Mesenchymal stem cell of adipose (primary cell): ENCODE data around the genes ITM2B and FNDC3A.

DNA sequence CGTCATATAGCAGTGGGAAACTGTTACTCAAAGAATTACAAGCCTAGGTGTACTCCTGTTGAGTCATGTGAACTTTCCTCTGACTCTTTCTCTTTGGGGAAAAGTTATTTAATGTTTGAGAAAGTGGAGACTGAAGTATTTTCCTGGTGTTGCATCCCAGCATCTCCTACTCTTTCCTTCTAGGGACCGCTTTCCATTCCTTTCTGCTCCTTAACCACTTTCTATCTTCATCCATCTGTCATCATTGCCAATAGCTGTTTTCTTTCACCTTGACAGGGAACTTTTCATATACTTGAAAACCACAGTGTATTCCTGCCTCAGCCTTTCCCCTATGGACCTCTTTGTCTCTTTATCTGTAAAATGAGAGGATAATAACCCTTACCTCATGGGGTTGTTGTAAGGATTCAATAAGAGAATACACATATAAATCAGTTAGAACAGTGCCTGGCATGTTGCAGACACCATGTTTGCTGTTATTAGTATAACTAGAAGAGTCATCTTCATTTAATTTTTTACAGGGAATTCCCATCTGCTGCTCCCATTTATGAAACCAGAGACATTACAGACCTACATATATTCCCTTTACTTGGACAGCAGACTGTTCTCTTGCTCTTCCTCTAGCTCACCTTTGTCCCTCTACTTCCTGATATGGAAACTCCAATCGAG, 31.8 kb downstream of the LCP1 start:
- CAGE, long polyA plus RNA: no peak

- CAGE, long polyA plus RNA: no peak
Observed at GRCh38 chr13:46165397-46165959, 16.5 kb downstream of the LCP1 start.

DNA sequence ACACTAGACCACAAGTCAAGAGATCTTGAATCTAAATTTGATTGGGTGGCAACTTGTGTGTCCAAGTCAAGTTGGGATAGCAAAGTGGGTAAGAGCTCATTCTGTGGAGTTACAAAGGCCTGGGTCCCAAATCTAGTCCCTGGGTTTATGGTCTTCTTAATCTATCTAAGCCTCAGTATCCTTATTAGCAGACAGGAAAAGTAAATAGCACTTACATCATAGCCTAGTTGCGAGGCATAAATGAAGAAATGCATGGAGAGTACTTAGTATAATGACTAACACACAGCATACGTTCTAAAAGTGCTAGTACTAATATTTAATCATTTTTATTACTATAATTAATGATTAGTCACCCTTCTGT, 9.4 kb upstream of the LRRC63 start:
- CAGE, long polyA plus RNA: no peak

DNA sequence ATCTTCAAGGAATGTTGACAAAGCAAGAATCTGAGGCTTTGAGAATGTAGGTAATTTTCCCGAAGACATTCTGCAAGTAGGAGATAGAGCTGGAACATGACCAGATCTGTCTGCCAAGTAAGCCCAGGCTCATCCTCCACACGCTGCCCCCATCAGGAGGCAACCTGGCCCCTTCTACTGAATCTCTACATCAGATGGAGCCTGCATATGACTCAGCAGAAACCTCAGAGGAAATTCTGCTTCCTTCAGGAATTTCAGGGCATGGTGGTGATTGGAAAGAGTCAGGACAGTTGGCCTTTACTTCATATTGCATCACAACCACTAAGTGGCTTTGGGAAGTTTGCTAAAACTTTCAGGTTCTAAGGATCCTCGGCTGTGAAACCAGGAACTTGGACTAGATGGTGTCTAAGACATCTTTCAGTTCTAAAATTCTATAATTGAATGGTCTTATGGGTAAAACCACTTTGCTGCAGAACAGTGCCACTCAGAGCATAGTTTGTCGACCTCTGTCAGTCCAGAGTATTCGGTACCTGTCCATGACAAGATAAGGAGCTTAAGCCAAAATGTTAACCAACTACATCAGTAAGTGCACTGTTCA, 85.3 kb downstream of the LRRC63 start:
- CAGE, long polyA plus RNA: no peak

DNA sequence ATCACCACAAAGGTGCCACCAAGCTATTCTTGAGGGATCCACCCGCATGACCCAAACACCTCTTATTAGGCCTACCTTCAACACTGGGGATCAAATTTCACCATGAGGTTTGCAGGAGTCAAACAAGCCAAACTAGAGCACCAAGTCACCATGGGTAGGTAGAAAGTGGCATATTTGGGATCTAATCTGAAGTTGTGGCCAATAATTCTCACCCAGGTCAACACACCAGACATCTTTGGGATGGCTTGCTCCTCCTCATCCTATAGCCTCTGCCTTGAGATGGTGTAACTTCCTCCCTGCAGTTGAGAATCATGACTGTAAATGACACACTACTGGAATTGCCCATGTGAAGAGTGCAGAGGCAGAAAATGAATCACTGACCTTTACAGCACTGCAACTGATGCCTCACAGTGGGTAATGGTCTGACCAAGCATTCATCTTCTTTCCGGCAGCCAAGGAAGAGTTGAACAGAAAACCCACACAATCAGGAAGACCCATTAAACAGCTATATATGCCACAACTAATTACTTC, 46.2 kb downstream of the RUBCNL start:
- CAGE, long polyA plus RNA: no peak

GRCh38 chr13:46404243-46404714, 17.2 kb upstream of the RUBCNL start:
- CAGE, long polyA plus RNA: no peak

GRCh38 chr13:46751601-46752458, 45.1 kb downstream of the ESD start:
- CAGE, long polyA plus RNA: no peak

DNA sequence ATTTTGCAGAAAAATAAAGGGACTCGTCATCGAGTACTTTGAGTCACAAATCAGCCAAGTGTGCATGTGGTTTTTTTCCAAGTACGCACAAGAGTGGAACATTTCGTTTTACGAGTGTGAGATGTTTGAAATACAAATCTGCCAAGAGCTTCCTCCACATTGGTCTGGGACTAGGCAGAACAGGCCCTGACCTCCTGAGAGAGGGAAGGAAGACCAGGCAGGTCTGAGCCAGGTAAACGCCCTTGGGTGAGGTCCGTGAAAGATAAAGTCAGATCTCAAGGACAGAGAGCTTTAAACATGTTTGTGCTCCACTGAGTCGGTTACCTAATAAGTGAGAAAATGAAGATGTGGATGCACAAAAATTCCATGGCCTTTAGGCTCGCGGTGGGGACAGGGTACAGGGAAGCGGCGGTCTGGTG, 530 bp upstream of the ITM2B start:
- CAGE, long polyA plus RNA: no peak

GRCh38 chr13:48232886-48233565, at the start of gene ITM2B:
TSS of gene ITM2B (plus strand) at chr13:48233206.
- CAGE, long polyA plus RNA: no peak

GRCh38 chr13:48258656-48259200, 25.7 kb downstream of the ITM2B start:
- CAGE, long polyA plus RNA: no peak

- CAGE, long polyA plus RNA: no peak
Observed at GRCh38 chr13:48394684-48395346, 18.1 kb downstream of the LPAR6 start.

GRCh38 chr13:48547759-48548138, 14.9 kb upstream of the RCBTB2 start:
- CAGE, long polyA plus RNA: no peak

DNA sequence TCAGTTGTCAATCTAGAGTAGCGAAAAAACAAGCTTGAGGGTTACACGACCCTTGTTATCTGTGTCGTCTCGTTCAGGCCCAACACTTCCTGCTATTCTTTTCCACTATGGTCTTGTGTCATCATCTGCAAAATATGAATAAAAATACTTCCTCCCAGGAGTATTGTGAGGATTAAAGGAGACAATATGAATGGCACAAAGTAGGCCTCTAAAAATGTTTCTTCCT, 40.4 kb upstream of the RCBTB2 start:
- CAGE, long polyA plus RNA: no peak

DNA sequence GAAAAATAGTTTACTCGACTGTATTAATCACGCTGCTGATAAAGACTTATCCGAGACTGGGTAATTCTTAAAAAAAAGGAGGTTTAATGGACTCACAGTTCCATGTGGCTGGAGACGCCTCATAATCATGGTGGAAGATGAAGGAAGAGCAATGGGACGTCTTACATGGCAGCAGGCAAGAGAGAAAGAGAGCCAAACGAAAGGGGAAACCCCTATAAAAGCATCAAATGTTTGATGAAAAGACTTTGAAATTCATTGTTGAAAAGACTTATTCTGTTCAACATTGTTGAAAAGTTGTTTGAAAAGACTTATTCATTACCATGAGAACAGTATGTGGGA, 47.8 kb upstream of the RCBTB2 start:
- CAGE, long polyA plus RNA: no peak

DNA sequence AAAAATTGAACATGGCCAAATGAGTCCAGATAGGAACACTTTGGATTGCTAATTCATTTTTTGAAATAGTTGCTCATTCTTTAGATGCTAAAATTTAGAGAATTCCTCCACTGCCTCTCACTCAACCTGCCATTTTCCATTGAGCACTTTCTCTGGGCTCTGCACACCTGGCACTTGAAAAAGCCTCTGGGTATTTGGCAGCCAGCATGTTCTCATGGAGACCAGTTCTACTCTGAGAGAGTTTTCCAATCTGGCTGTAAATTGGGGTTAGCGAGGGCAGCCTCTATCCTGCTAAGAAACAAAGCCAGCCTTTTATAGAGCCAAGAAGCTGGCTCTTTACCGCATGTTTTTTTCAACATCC, 52.5 kb upstream of the RCBTB2 start:
- CAGE, long polyA plus RNA: no peak

- CAGE, long polyA plus RNA: no peak
Observed at GRCh38 chr13:48733972-48734171, 80.1 kb downstream of the CYSLTR2 start.

GRCh38 chr13:48975424-48976465, at the start of gene FNDC3A:
TSS of gene FNDC3A (plus strand) at chr13:48975912.
- CAGE, long polyA plus RNA: no peak

DNA sequence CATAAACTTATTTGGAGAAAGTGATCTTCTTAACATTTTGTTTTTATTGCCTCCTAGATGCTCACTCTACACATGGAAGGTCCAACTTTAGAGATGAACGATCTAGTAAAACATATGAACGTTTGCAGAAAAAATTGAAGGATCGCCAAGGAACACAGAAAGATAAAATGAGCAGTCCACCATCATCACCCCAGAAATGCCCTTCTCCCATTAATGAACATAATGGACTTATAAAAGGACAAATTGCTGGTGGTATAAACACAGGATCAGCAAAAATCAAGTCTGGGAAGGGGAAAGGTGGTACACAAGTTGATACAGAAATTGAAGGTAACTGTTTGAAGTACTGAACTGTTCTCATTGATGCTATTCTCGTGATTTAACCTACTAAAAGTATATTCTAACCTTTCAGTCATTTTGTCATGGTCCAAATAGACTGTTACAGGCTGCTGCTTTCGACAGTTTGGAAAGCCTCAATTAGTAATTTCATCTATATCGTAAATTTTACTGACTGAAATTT, 83.8 kb upstream of the MLNR start:
- CAGE, long polyA plus RNA: no peak

GRCh38 chr13:49465987-49467002, 22.2 kb downstream of the SETDB2 start:
- CAGE, long polyA plus RNA: no peak

GRCh38 chr13:49533926-49534417, 38.2 kb downstream of the PHF11 start:
- CAGE, long polyA plus RNA: no peak